Transverse colon (tissue), 4 donors: ENCODE measurements around a stretch of chr6.

- PRO-cap = no peak
- RAMPAGE, long total RNA, 4 experiments = no peak in any of the 4 experiments
Measured at GRCh38 chr6:107666335-107667085, 157.6 kb downstream of the SCML4 start.

DNA sequence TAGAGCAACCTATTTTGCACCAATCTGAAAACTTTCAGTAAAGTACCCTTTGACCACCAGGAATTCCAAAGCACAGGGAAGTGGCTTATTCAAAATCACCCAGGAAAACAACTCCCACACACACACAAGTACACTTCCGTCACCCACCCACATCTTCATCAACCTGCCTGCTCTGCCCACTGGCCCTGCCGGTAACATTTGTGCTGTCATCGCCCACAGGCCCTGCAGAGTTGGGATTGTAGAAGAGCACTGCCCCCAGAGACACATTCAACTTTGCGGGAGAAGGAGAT, 19.3 kb upstream of the SCML4 start:
- PRO-cap = no peak
- RAMPAGE, long total RNA, 4 experiments = no peak in any of the 4 experiments

DNA sequence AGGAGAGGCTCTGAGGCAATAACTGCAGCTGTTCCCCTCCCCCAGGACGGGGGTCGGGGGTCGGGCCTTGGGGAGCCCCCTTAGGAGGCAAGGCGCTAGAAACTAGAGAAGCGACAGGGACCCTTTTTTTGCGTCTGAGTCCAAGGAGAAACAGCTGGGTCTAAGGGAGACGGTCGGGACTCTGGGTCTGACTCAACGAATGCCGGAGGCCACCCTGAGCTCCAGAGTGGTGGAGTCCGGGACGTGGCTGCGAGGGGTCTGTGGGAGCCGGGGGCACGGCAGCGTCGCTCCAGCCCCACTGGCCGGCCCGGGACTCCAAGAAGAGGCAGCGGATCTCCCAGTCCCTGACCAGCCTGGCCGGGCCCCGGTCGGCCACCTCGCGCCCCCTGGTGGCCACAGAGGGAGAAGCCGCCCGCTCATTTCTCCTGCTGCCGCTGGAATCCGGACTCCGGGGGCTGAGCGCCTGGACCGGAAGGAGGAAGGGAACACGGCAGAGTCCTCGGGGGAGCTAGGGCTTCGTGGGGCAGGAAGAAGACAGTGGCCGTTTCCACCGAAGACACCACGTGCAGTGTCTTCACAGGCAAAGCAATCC, 24.0 kb upstream of the SCML4 start:
- PRO-cap = no peak
- RAMPAGE, long total RNA, 4 experiments = no peak in any of the 4 experiments

GRCh38 chr6:107869705-107870262, 45.7 kb upstream of the SCML4 start:
- PRO-cap = no peak
- RAMPAGE, long total RNA, 4 experiments = no peak in any of the 4 experiments

DNA sequence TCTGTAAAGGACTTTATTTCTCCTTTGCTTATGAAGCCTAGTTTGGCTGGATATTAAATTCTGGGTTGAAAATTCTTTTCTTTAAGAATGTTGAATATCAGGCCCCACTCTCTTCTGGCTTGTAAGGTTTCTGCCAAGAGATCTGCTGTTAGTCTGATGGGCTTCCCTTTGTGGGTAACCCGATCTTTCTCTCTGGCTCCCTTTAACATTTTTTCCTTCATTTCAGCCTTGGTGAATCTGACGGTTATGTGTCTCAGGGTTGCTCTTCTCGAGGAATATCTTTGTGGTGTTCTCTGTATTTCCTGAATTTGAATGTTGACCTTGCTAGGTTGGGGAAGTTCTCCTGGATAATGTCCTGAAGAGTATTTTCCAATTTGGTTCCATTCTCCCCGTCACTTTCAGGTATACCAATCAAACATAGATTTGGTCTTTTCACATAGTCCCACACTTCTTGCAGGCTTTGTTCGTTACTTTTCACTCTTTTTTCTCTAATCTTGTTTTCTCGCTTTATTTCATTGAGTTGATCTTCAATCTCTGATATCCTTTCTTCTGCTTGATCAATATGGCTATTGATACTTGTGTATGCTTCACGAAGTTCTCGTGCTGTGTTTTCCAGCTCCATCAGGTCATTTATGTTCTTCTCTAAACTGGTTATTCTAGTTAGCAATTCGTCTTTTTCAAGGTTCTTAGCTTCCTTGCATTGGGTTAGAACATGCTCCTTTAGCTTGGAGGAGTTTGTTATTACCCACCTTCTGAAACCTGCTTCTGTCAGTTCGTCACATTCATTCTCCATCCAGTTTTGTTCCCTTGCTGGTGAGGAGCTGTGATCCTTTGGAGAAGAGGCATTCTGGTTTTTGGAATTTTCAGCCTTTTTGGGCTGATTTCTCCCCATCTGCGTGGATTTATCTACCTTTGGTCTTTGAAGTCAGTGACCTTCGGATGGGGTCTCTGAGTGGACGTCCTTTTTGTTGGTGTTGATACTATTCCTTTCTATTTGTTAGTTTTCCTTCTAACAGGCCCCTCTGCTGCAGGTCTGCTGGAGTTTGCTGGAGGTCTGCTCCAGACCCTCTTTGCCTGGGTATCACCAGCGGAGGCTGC, 66.9 kb downstream of the SEC63 start:
- PRO-cap = no peak
- RAMPAGE, long total RNA, 4 experiments = start-site peak on the minus strand in 1 of 4 experiments, centred at position 458 of the sequence, 33 reads per replicate

DNA sequence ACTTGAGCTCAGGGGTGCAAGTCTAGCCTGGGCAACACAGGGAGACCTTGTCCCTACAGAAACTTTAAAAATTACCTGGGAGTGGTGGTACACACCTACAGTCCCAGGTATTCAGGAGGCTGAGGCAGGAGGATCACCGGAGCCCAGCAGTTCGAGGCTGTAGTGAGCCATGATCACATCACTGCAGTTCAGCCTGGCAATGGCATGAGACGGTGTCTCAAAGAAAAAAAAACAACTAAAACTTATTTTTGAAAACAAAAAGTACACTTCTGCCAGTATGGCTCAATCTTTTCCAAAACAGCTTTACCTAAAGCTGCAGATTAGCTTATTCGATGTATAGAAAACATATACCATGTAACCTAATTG, 19.0 kb downstream of the SEC63 start:
- PRO-cap = no peak
- RAMPAGE, long total RNA, 4 experiments = no peak in any of the 4 experiments

DNA sequence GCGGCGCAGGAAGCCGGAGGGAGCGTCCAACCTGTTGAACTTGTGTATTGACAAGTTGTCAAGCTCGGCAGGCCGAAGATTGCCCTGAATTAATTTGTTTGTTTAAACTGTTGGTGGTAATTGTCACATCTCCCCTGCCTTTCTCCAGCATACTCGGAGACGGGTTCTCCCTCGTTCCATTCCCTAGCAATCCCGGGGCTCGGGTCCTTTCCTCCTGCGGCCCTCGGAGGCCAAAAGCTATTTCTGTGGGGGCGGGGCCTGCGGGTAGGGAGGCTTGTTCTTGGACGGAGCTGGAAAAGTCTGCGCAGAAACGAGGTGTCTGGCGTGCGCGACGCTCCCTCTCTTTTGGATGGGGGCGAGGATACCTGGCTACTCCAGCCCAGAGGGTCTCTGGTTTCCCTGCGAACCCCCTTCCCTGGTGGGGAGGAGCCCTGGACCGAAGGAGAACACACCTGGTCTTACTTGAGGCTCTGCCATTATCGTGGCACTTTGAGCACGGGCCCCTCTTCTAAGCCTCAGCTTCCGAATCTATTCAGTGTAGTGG, 10.0 kb downstream of the NR2E1 start:
- PRO-cap = no peak
- RAMPAGE, long total RNA, 4 experiments = no peak in any of the 4 experiments

DNA sequence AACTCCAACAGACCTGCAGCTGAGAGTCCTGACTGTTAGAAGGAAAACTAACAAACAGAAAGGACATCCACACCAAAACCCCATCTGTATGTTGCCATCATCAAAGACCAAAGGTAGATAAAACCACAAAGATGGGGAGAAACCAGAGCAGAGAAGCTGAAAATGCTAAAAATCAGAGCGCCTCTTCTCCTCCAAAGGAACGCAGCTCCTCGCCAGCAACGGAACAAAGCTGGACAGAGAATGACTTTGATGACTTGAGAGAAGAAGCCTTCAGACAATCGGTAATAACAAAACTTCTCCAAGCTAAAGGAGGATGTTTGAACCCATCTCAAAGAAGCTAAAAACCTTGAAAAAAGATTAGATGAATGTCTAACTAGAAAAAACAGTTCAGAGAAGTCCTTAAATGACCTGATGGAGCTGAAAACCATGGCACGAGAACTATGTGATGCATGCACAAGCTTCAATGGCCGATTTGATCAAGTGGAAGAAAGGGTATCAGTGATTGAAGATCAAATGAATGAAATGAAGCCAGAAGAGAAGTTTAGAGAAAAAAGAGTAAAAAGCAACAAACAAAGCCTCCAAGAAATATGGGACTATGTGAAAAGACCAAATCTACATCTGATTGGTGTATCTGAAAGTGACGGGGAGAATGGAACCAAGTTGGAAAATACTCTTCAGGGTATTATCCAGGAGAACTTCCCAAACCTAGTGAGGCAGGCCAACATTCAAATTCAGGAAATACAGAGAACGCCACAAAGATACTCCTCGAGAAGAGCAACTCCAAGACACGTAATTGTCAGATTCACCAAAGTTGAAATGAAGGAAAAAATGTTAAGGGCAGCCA, 117.0 kb downstream of the AFG1L start:
- PRO-cap = no peak
- RAMPAGE, long total RNA, 4 experiments = start-site peak on the plus strand in 1 of 4 experiments, centred at position 349 of the sequence, 14 reads per replicate

DNA sequence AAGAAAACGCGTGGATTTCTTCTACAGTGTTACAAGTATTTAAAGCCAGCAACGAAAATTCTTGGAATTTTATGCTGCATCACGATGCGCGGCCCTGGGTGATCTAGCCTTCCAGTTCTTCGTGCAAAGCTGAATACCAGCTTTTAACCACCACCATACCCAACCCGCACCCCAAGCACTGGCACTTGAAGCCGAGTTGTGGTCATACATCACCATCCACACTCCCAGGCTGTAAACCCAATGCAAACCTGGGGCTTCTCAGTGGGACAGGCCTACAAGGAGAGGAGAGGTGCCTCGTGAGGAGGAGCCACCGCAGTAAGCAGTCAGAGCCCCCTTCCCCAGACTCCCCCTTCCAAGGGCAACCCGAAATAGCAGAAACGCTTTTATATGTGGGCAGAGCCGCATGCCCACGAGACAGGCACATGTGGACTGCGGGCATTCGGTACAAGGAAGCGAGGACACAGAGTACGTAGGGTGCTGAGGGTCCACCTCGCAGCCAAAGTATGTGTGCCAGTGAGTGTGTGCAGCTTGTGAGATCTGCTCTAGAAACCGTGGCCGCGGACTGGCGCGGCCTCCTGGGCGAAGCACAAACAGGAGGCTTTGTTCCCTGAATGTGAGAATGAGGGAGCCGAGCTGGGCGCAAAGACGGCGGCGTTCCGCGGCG, 3.5 kb upstream of the FOXO3 start:
- PRO-cap = no peak
- RAMPAGE, long total RNA, 4 experiments = no peak in any of the 4 experiments

- PRO-cap = bidirectional peak, plus-strand start at chr6:108562827, minus-strand start at chr6:108562706
- RAMPAGE, long total RNA, 4 experiments = start-site peak on the minus strand in 1 of 4 experiments, at chr6:108562700-108562734 at its widest, 8 reads per replicate
Measured at GRCh38 chr6:108562032-108563000, 1.6 kb downstream of the FOXO3 start.

DNA sequence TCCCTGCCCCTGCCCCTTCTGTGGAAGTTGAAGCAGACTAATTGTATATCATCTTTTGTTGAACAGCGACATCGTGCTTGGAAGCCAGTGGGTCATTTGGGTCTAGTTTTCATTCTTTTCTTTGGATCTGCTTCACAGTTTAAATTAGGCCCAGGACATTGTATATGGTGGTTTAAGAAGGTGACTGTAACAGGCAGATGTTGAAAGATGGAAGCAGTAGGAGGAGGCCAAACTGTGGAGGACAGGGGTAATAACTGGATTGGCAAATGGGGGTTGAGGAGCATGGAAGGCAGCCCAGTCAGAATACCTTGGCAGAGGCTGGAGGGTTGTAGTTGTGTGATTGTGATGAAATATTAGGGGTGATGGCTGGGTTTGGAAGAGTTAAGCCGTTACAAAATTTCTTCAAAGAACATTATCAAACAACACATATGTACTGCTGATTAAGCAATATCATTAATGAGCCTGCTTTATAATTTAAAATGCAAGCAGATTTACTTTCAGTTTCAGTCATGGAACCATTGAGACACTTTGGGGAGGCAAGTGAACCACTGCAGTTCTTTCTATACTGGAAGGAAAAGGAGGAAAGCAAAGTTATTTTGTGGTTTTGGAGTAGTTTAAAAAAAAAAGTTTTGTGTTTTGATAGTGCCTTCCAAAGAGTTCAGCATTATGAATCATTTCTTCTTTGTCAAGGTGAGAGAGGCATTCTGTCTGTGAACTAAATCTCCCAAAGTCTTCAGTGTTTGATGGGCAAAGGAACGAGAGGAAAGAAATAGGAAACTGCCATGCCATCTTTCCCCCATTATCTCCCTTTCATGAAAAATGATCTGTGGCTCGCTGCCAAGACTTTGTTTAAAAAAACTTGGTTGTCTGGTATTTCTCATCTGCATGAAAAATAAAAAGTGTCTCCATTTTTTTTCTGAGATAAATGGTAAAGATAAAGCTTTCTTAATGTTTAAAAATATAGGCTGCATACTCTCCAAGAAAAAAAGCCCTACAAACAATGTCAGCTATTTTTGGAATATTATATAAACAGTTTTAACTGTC, 20.7 kb downstream of the FOXO3 start:
- PRO-cap = no peak
- RAMPAGE, long total RNA, 4 experiments = start-site peak on the plus strand in 1 of 4 experiments, centred at positions 169 to 443 of the sequence, 9 to 14 reads per replicate

- PRO-cap = no peak
- RAMPAGE, long total RNA, 4 experiments = start-site peak on the plus strand in 1 of 4 experiments, at chr6:108626253-108626558 at its widest, 6 reads per replicate
Measured at GRCh38 chr6:108625929-108626755, 65.4 kb downstream of the FOXO3 start.

- PRO-cap = no peak
- RAMPAGE, long total RNA, 4 experiments = start-site peak on the plus strand in 1 of 4 experiments, at chr6:108629268-108629279 at its widest, 9 reads per replicate
Measured at GRCh38 chr6:108628982-108629508, 68.3 kb downstream of the FOXO3 start.

- PRO-cap = no peak
- RAMPAGE, long total RNA, 4 experiments = start-site peak on the plus strand in 1 of 4 experiments, at chr6:108686573-108686854 at its widest, 18 reads per replicate
Measured at GRCh38 chr6:108686426-108687167, 125.9 kb downstream of the FOXO3 start.

DNA sequence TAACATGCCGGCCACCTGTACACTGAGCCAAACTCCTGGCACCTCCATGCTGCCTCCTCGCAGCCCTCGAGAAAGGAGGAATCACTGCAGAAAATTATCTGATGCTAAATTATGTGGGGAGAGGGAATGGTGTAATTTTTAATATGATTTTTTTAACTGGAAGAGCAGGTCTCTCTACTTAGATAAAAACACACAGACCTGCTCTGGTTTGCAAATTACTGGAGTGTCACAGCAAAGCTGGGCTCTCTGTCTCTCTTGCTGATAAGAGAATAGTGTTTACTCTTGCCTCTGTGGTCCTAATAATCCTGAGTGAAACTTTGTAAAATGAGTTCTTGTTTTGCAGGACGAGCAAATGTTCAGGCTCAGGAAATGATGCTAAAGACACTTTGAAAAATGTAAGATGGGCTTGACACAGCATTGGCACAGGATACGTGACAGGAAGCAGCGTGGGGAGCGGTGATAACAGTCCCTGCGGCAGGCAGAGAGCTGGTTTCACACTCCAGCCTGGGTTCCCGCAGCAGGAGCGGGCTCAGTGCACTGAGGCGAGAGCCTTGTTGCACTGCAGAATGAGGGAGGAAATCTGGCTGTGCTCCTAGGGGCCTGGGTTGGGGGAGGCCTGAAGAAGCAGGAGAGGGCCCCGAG, 49.8 kb upstream of the ARMC2 start:
- PRO-cap = unidirectional peak, plus-strand start at position 495 of the sequence
- RAMPAGE, long total RNA, 4 experiments = no peak in any of the 4 experiments

DNA sequence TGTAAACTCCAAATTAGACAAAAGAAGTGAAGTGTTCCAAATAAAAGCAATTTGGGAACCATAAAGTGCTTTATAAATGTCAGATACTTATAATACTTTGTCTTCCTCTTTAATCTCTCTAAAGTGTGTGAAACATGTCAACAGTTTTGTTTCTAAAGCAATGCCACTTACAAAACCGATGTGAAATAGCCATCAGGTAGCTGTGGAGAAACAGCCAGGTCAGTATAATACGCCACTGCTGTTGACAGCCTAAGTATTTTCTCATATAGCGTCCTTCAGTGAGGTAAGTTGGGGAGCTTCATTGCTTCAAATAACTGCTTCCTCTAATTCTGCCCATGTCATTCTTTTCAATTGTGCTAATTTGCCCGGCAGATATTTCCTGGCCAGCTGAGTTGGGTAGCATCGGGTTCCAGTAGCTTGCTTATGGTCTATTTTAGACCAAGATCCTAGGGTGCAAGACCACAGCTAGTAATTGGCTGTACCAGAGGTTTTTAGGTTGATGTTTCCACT, 2.2 kb upstream of the ARMC2 start:
- PRO-cap = no peak
- RAMPAGE, long total RNA, 4 experiments = no peak in any of the 4 experiments

- PRO-cap = no peak
- RAMPAGE, long total RNA, 4 experiments = no peak in any of the 4 experiments
Measured at GRCh38 chr6:108920762-108921056, 72.5 kb downstream of the ARMC2 start.

GRCh38 chr6:108948082-108948397, 99.8 kb downstream of the ARMC2 start:
- PRO-cap = no peak
- RAMPAGE, long total RNA, 4 experiments = no peak in any of the 4 experiments

DNA sequence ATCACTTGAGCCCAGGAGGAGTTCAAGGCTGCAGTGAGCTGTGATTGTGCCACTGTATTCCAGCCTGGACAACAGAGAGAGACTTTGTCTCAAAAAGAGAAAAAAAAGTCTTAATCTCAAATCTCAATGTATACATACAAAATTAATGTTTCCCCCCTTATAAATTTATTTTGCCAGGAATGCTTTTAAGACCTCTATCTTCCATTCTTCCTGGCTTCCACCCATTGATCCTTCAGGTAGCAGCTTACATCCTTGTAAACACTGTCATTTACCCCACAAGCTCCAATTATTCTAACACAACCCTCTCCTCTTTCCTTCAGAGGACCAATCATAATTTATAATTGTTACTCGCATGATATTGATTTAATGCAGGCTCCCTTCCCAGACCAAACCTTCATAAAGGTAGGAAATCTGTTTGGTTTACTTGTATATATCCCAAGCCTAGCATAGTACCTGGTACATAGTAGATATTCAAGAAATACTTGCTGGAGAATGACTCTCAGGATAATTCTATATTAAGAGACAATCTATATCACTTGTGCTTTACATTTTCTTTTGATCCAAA, 98.9 kb downstream of the SESN1 start:
- PRO-cap = no peak
- RAMPAGE, long total RNA, 4 experiments = no peak in any of the 4 experiments

DNA sequence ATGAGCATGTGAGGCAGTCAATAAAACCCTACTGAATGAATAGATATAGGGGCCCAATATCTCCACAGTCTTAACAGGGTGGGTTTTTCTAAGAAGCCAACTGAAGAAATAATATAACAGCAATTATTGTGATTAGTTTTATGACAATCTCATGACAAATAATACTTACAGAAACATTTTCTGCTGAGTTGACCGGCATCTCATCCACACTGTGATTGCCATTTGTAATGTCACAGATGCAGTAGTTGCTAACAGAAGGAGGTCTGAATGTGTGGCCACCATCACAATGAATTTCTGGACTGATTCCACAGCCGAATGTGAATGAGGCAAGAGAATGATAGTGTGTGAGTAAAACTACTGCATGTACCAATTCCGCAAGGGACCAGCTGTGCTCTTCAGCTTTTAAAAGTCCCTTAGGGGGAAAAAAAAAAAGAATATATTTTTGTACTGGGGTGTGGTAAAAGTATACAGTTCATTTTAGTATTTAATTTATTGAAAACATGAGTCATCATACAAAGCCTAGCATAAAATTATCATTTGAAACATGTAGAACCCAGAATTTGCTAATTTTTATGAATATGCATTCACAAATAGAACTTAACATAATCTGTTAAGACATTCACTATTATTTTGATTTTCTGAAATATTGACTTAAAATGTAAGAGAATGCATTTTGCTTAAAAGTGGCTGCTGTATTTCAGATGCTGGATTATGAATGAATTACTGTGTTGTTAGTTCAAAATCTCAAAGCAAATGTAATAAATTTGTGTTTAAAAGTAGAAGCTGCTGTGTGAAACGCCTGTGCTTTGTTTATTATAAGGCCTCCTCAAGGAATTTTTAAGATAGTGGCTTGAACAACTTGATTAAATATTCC, 96.1 kb downstream of the SESN1 start:
- PRO-cap = no peak
- RAMPAGE, long total RNA, 4 experiments = no peak in any of the 4 experiments